ENCODE measurements around the genes IGSF6 and CDR2.

- PRO-cap = no peak
CAGE:
- cytosol, long polyA minus RNA = no peak
- cytosol, long polyA plus RNA = no peak
- long polyA plus RNA = no peak
- nucleus, long polyA minus RNA = no peak
- nucleus, long polyA plus RNA = no peak
Measured at GRCh38 chr16:21404621-21405047, 126.5 kb upstream of the CRYM start.

- PRO-cap = no peak
CAGE:
- cytosol, long polyA minus RNA = no peak
- cytosol, long polyA plus RNA = no peak
- long polyA plus RNA = no peak
- nucleus, long polyA minus RNA = no peak
- nucleus, long polyA plus RNA = no peak
Measured at GRCh38 chr16:21636847-21637338, 15.5 kb downstream of the IGSF6 start.

DNA sequence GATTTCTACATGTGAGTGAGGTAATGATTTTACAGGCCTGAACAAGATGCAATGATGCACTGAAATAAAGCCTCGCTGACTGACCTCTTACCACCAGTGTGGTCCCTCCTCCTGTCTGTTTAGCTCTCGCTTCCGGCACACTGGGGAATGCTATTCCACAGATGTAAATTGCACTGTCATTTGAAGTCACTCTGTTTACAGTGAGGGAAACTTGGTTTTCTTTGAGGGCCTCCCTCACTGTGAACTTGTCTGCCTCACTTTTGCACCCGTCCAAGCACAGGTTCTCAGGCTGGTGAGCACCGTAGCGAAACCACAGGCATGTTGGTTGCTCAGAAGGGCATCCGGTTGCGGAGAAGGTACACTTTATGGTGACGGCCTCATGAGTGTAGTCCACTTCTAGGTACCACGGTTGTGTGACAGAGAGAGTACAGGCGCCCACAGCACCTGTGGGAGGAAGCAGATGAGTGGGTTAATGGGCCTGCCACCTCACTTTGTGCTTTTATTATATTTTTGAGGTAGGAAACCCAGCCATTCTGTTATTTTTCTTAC is 5.3 kb downstream of the IGSF6 start:
- PRO-cap = no peak
CAGE:
- cytosol, long polyA minus RNA = no peak
- cytosol, long polyA plus RNA = no peak
- long polyA plus RNA = no peak
- nucleus, long polyA minus RNA = no peak
- nucleus, long polyA plus RNA = no peak

DNA sequence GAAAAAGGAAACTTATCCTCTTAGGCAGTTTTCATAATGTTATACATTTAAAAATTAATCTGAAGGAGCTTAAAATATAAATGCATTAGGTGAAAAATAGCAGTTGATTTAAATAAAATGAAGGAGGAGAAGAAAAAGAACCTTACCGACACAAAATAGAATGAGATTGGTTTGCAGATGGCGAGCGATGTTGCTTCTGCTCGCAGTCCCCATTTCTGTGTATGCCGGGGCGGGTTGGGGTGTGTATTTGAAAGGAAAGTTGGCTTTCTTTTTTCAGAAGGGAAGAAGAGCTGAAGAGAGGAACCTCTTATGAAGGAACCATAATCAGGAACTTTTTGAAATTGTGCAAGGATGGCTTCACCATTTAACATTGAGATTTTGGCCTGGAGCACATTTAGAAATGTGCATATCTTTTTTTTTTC is at the start of gene IGSF6:
TSS of gene IGSF6 (minus strand) at position 223 of the 422 bp plus-strand sequence.
- PRO-cap = no peak
CAGE:
- cytosol, long polyA minus RNA = no peak
- cytosol, long polyA plus RNA = no peak
- long polyA plus RNA = no peak
- nucleus, long polyA minus RNA = no peak
- nucleus, long polyA plus RNA = no peak

DNA sequence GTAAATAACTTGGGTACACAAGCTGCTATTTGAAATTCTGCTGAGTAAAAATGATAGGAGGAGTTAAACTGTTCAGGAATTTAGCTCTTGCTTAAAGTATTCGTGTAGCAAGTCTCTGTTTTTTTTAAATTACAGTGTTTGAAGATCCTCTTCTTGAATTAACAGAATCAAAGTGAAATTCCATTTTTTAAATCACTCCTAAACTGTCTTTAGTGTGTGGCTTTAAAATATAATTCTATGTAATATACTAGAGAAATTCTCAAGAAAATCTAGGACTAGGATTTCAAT is 18.8 kb downstream of the MOSMO start:
- PRO-cap = unidirectional peak, plus-strand start at position 118 of the sequence
CAGE:
- cytosol, long polyA minus RNA = no peak
- cytosol, long polyA plus RNA = no peak
- long polyA plus RNA = no peak
- nucleus, long polyA minus RNA = no peak
- nucleus, long polyA plus RNA = no peak

DNA sequence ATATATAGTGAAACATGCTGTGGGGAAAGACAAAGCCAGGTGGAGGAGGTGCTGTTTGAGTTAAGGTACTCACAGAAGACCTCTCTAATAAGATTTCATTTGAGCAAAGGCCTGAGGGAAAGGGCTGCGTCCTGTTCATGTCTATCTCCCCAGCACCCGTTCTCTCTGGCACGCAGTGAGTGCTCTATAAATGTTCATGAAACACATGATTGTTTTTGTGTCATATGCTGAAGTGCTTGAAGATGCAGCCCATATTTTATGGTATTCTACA is 942 bp downstream of the VWA3A start:
- PRO-cap = no peak
CAGE:
- cytosol, long polyA minus RNA = no peak
- cytosol, long polyA plus RNA = no peak
- long polyA plus RNA = no peak
- nucleus, long polyA minus RNA = no peak
- nucleus, long polyA plus RNA = no peak

DNA sequence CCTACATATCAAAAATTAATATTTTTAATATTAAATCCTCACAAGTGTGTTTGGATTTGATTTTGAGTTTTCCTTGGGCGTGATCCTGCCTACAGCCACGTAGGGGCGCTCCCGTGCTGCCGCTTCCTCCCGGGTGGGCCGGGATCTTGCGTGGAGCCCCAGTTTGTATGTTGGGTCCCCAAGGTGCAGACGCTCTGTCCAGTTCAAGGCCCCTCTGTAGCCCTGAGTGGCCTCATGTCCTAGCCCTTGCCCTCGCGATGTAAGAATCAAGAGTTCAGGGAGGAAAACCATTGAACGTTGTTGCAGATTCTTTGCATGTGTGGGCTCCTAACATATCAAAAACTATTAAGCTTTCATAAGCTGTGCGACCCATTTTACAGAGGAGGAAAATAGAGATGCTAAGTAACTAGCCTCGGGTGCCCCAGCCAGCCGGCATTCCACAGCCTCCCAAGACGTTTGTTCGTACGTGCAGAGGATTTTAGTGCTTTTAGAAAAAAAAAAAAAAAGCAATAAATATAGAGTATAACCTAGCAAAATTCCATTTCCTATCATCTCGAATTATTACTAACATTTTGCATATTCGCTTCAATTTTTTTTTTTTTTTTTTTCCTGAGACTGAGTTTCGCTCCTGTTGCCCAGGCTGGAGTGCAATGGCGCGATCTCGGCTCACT is 10.0 kb upstream of the EEF2K start:
- PRO-cap = no peak
CAGE:
- cytosol, long polyA minus RNA = no peak
- cytosol, long polyA plus RNA = no peak
- long polyA plus RNA = no peak
- nucleus, long polyA minus RNA = no peak
- nucleus, long polyA plus RNA = no peak

DNA sequence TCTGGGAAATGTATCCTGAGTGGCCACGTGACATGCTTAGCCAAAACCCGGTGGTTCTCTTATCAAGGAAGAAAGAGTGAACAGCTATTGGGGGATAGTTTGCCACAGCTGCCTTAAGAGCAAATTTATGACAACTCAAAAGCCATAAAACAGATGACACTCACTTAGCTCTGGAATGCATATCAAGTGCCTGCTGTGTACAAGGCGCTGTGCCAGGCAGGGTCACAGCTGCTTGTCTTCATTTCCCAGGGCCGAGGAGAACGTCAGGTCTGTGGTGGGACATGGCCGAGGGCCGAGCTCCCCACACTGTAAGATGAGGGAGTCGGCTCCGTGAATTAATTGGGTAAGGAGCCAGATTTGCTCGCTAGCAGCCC is 14.0 kb downstream of the EEF2K start:
- PRO-cap = no peak
CAGE:
- cytosol, long polyA minus RNA = no peak
- cytosol, long polyA plus RNA = no peak
- long polyA plus RNA = no peak
- nucleus, long polyA minus RNA = no peak
- nucleus, long polyA plus RNA = no peak

- PRO-cap = no peak
CAGE:
- cytosol, long polyA minus RNA = no peak
- cytosol, long polyA plus RNA = no peak
- long polyA plus RNA = no peak
- nucleus, long polyA minus RNA = no peak
- nucleus, long polyA plus RNA = no peak
Measured at GRCh38 chr16:22256920-22257827, 40.0 kb upstream of the POLR3E start.

DNA sequence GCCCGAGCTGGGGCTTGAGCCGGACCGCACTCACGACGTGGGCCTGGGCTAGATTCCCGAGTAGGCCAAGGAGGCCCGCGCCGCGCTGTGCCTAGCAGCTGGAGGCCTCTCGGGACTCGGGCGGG is 211 bp downstream of the POLR3E start:
- PRO-cap = no peak
CAGE:
- cytosol, long polyA minus RNA = no peak
- cytosol, long polyA plus RNA = no peak
- long polyA plus RNA = no peak
- nucleus, long polyA minus RNA = no peak
- nucleus, long polyA plus RNA = no peak

DNA sequence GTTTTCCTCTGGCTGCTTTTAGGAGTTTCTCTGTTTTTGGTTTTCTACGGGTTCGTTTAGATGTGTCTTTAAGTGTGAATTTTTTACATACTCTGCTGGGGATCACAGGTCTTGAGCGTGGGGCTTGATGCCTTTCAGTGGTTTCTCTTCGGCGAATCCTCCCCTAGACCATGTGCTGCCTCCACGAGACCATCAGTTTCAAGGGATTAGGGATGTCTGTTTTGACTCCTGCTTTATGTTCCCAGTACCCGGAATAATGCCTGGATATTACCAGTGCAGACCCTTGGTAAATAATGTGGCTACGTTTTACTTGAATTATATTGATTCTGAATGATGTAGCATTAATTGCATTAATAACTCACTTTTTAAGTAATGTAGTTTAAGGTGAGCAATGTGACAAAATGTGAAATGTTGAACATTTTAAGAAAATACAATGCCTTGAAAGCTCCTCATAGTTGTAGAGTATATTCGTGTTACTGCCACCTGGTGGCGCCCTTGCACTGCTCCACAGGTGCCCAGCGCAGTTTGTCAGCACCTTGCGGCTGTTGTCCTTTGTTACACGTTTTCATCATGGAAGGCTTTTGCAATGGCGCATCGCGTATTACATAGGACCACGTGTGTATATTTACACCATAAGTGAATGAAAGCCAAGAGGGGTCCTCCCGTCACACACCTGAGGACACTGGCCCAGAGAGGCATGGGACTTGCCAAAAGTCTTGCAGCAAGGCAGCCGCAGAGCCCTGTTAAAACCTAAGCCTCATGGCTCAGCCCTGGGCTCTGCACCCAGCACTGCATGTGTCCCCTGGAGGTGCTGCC is 23.9 kb downstream of the POLR3E start:
- PRO-cap = no peak
CAGE:
- cytosol, long polyA minus RNA = no peak
- cytosol, long polyA plus RNA = no peak
- long polyA plus RNA = no peak
- nucleus, long polyA minus RNA = no peak
- nucleus, long polyA plus RNA = no peak

GRCh38 chr16:22353969-22354464 is 20.4 kb downstream of the CDR2 start:
- PRO-cap = no peak
CAGE:
- cytosol, long polyA minus RNA = no peak
- cytosol, long polyA plus RNA = no peak
- long polyA plus RNA = no peak
- nucleus, long polyA minus RNA = no peak
- nucleus, long polyA plus RNA = no peak

DNA sequence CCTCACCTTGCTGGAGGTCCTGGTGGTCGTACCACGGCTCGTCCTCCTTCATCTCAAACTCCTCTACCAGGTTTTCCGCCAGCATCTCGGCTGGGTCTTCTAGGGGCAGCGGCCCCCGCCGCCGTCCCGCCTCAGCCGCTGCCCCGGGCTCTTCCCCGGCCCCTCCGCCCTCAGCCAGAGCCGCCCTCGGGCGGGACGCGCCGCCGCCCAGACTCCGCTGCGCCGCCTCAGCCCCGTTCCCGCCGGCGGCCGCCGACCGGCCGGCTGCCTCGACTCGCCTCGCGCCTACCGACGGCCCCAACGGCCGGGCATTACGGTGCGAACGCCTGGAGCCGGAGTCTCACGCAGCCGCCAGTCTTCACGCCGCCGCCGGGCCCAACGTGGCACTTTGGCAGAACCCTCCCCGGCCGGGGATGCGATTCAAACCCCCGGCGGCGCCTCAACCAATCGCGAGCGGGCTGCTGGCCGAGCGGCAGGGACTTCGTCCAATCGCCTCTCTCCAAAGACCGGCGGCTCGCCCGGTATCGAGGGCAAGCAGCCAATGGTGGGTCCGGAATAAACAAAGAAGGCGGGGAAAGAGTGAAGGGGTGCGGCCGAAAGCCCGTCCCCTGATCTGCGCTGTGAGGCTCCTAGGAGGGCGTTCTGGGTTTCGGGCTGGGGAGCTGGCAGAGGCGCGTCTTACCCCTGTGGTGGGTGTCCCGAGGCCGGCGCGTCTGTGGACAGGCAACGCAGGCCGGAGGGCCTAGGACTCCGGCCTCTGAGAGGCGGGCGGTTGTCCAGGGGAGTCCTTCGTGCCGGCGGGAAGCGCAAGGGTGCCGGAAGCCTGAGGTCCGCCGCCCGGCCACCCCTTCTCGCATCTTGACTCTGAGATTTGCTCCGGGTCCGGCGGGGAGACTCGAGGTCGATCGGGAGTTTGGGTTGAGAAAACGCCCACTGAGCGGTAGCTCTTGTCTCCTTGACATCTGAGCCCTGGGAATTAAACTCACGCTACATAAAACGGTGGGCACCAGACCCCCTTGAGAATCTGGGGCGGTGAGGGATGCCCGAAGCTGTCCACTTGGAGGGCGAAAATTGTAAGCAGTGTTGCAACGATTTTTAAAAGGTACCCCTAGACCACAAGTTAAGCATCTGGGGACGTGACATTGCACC is at the start of gene CDR2:
TSS of gene CDR2 (minus strand) at position 395 of the 1,149 bp plus-strand sequence.
- PRO-cap = bidirectional peak, plus-strand start at position 640 of the sequence, minus-strand start at position 390 of the sequence
CAGE:
- cytosol, long polyA minus RNA = start-site peak on the minus strand centred at position 137 of the sequence, 146 bp wide, 24 reads
- cytosol, long polyA plus RNA = start-site peak on the minus strand centred at position 125 of the sequence, 96 bp wide, 99 and 84 reads in 2 replicates
- long polyA plus RNA = start-site peak on the minus strand centred at position 133 of the sequence, 109 bp wide, 51 and 47 reads in 2 replicates; start-site peak on the minus strand centred at position 359 of the sequence, 50 bp wide, 55 and 141 reads in 2 replicates
- nucleus, long polyA minus RNA = start-site peak on the minus strand centred at position 140 of the sequence, 126 bp wide, 65 reads; start-site peak on the minus strand centred at position 338 of the sequence, 50 bp wide, 30 reads
- nucleus, long polyA plus RNA = start-site peak on the minus strand centred at position 368 of the sequence, 75 bp wide, 23 and 179 reads in 2 replicates

- PRO-cap = no peak
CAGE:
- cytosol, long polyA minus RNA = no peak
- cytosol, long polyA plus RNA = no peak
- long polyA plus RNA = no peak
- nucleus, long polyA minus RNA = no peak
- nucleus, long polyA plus RNA = no peak
Measured at GRCh38 chr16:22683730-22684240, 130.2 kb upstream of the HS3ST2 start.

DNA sequence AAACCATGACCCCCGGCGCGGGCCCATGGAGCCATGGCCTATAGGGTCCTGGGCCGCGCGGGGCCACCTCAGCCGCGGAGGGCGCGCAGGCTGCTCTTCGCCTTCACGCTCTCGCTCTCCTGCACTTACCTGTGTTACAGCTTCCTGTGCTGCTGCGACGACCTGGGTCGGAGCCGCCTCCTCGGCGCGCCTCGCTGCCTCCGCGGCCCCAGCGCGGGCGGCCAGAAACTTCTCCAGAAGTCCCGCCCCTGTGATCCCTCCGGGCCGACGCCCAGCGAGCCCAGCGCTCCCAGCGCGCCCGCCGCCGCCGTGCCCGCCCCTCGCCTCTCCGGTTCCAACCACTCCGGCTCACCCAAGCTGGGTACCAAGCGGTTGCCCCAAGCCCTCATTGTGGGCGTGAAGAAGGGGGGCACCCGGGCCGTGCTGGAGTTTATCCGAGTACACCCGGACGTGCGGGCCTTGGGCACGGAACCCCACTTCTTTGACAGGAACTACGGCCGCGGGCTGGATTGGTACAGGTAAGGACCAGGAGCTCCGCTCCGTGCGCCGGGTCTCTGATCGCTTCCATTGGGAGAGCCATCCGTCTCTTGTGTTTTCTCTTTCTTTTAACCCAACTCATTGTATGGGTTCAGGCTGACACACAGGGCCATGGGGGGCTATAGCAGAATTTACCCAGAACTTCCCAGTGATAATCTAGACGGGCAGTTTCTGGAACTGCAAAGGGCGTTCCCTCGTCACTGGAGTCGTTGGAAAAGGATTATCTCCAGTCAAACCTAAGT is 805 bp downstream of the HS3ST2 start:
- PRO-cap = no peak
CAGE:
- cytosol, long polyA minus RNA = no peak
- cytosol, long polyA plus RNA = no peak
- long polyA plus RNA = no peak
- nucleus, long polyA minus RNA = no peak
- nucleus, long polyA plus RNA = no peak

- PRO-cap = no peak
CAGE:
- cytosol, long polyA minus RNA = no peak
- cytosol, long polyA plus RNA = no peak
- long polyA plus RNA = no peak
- nucleus, long polyA minus RNA = no peak
- nucleus, long polyA plus RNA = no peak
Measured at GRCh38 chr16:23279636-23280250, 22.4 kb upstream of the SCNN1B start.

DNA sequence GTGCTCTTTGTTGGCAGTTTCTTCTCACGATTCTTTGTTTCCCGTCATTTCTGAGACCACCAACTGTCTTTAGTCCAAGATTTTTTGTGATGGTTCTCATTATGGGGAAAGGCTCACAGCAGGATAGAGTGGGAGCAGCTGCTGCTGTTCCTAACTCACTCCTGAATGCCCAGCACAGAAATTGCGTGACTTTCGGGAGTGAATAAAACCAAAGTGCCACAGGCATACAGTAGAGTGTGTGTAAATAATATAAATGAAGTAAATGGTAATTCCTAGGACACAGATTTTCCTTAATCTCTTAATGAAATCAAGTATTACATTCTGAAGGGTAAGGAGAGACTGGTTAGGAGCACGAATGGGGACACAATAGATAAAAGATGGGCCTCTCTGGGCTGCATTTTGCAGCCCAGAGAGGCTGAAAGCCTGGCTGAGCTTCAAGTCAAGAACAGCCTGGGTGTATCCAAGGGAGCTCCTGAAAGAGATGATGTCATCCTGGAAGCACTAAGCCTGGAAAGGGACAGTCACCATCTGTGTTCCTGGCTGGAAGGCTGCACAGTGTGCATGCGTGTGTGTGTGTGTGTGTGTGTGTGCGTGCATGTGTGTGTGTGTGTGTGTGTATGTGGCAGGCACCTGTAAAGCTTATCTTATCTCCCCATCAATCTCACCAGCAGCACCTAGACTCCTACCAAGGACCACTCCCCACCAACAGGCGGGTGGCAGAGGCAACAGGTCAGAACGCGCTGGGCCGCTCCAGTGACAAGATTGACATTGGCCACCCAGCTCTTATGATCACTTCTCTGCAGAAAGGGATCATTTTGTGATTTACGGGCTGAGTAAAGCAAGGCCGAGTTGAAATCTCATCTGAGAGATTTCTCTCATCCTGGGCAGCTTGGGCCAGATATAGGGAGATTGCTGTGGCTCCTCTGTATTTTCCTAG is 44.2 kb downstream of the COG7 start:
- PRO-cap = no peak
CAGE:
- cytosol, long polyA minus RNA = no peak
- cytosol, long polyA plus RNA = no peak
- long polyA plus RNA = no peak
- nucleus, long polyA minus RNA = no peak
- nucleus, long polyA plus RNA = no peak

GRCh38 chr16:23482419-23483462 is 27.6 kb downstream of the GGA2 start:
- PRO-cap = no peak
CAGE:
- cytosol, long polyA minus RNA = no peak
- cytosol, long polyA plus RNA = no peak
- long polyA plus RNA = no peak
- nucleus, long polyA minus RNA = no peak
- nucleus, long polyA plus RNA = no peak

- PRO-cap = bidirectional peak, plus-strand start at chr16:23492213, minus-strand start at chr16:23492071
CAGE:
- cytosol, long polyA minus RNA = no peak
- cytosol, long polyA plus RNA = no peak
- long polyA plus RNA = no peak
- nucleus, long polyA minus RNA = no peak
- nucleus, long polyA plus RNA = no peak
Measured at GRCh38 chr16:23491648-23492828, 18.3 kb downstream of the GGA2 start.

GRCh38 chr16:23493303-23493993 is 16.8 kb downstream of the GGA2 start:
- PRO-cap = no peak
CAGE:
- cytosol, long polyA minus RNA = no peak
- cytosol, long polyA plus RNA = no peak
- long polyA plus RNA = no peak
- nucleus, long polyA minus RNA = no peak
- nucleus, long polyA plus RNA = no peak